Metastatic Breast Carcinoma in the Brain (tissue), 10 donors: Measurements from ENCODE around the genes TNFSF10 and SPATA16.

DNA sequence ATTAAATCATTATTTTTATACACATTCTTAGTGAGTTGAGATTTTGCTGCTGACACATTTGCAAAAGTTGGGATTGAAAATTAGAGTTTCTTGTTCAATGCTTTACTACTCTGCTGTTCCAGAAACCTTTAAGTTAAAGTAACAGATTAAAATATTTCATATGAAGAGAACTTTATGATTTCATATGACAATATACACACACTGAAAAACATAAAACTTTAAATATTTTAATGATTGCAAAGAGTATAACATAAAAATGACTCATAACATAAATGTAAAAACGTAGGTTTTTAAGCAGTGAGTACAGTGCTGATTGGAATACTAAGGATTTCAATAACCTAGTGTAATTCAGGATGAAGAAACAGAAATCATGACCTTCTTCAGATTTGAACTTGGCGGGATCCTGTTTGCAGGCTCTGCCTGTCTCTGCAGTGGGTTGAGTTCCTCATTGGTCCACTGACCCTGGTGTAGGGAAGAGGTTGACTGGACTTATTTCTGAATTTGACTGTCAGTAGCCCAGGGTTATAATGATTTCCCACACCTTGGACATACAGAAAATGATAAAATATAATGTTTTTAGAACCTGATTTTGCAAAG is 171.6 kb downstream of the FNDC3B start:
- PRO-cap, 10 experiments = no peak in any of the 10 experiments

DNA sequence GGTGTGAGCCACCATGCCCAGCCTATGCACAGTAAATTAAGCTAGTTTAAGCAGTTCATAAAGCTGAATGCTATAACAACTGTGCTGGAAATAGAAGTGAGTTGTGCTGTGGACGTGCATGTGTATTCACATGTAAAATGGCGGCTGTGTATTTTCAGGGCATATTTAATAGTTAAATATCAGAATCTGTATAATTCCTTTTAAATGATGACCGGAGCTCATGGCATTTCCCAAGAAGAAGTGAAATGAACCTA is 180.9 kb downstream of the GHSR start:
- PRO-cap, 10 experiments = no peak in any of the 10 experiments

- PRO-cap, 10 experiments = no peak in any of the 10 experiments
Observed at GRCh38 chr3:172323799-172324903, 124.1 kb downstream of the GHSR start.

DNA sequence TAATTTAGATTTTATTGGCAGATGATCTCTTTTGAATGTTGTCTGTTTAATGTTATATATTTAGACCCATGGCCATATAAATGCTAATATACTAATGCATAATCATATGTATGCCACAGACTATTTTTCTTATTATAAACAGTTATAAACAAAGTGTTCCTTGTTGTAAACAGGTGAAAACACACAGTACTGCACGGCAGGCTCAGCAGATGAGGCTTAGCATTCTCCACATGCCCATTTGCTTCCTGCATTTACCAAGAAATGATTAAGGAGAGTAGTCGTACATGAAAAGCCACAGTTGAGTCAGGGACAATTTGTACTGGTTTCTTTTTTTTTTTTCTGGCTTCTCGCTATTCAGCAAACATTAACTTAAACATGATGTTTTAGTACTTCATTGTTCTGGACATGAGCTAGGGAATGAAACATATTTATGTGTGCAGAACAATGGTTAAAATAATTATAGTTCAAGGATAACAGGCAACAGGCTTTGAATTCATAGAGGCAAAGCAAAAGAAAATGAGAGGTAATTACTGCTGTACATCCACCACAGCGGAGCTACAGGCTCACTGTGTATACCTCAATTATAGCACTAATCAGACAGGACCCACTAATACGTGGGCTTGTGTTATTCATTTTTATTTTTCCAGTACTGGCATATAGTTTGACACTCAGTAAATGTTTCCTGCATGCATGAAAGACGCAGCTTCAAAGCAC is 63.4 kb downstream of the GHSR start:
- PRO-cap, 10 experiments = no peak in any of the 10 experiments

DNA sequence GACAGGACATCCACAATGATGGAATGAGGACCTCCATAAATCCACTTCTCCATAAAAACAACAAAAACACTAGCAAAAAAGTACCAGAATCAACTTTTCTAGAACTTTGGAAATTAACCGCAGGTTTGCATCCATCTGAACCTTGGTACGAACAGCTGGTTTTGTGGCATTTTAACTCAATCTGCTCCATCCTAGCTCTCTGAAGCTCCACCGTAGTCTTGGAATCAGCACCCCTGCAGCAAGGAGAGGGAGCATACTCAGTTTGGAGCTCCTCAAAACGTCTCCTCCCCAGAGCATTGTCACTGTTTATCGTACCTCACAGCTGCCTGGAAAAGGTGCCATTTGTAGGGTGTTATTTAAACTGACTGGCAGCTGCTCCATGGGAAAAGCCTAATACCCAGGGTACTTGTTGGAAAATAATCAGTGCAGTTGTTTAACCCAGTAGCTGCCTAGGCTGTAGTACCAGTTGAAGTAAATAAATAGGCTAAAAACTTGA is 44.1 kb downstream of the GHSR start:
- PRO-cap, 10 experiments = no peak in any of the 10 experiments

DNA sequence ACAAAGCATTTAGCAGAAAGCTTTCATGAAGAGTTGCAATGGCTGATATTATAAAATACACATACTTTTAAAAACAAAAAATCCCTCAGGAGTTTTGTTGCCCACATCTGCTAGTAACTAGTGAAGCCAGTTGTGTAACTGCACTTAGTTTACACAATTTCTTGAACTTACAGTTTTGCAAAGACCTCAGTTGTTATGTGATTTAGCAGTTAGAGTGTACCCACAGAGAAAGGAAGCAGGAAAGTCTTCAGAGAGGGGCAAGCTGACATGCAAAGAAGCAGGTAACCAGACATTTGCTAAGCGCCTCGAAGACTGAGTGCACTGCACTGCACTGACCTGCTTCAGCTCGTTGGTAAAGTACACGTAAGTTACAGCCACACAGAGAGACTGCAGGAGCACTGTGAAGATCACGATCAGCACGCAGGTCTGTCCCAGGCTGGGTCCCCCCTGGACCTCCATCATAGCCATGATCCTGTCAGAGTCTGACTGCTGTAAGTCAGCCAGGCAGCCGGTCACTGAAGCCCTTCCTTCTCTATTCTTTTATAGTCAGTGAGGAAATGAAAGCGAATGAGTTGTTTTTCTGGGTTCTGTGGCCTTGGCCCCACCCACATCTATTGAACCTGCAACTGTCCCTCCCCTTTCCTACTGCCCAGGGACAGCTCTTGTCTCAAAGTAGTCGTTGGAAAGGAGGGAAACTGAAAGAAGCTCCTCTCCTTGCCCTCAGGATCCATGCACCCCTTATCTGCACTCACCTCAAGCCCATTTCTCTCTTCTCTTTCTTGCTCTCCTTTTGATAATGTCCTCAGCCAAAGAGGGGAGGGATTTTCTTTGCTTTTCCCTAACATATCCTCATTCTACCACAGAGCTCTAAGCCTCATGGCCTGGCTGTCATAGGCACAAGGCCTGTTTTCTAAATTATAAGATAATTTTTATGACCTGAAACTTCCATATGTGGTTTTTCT is at the start of gene TNFSF10:
TSS of gene TNFSF10 (minus strand) at position 514 of the 962 bp plus-strand sequence.
- PRO-cap, 10 experiments = peak in 9 of 10 experiments; most common plus-strand start position 675 of the sequence (in 9); most common minus-strand start position 514 of the sequence (in 7)

DNA sequence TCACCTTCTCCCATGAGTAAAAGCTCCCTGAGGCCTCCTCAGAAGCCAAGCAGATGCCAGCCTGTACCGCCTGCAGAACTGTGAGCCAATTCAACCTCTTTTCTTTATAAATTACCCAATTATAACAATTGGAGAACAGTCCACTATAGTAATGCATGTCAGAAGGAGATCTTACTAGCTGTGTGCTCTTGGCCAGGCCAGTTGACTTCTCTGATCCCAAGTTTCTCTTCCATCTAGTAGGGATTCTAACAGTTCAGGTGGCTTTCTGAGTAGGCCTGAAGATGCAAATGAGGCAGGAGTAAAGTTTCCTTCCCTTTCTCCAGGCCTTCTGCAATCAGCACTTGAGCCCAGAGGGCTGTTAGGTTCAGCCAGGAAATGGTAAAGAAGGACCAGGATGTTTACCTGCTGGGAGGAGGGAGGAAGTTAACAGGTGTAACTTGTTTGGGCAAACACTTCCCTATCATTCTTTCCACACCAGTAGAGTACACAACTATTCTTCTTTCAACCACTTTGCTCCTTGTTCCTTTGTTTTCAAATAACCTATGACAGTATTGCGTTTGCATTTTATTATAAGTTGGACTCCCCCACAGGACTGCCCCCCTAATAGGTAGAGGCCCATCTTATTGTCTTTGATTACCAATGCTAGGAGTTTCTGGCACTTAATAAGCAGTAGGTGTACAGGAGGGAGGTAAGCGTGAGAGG is 13.3 kb upstream of the TNFSF10 start:
- PRO-cap, 10 experiments = peak in 2 of 10 experiments; most common plus-strand start position 463 of the sequence (in 1); most common minus-strand start position 282 of the sequence (in 1)

- PRO-cap, 10 experiments = peak in 2 of 10 experiments; most common plus-strand start chr3:172595457 (in 1); most common minus-strand start chr3:172595468 (in 1)
Observed at GRCh38 chr3:172595328-172595840, 72.2 kb upstream of the TNFSF10 start.

DNA sequence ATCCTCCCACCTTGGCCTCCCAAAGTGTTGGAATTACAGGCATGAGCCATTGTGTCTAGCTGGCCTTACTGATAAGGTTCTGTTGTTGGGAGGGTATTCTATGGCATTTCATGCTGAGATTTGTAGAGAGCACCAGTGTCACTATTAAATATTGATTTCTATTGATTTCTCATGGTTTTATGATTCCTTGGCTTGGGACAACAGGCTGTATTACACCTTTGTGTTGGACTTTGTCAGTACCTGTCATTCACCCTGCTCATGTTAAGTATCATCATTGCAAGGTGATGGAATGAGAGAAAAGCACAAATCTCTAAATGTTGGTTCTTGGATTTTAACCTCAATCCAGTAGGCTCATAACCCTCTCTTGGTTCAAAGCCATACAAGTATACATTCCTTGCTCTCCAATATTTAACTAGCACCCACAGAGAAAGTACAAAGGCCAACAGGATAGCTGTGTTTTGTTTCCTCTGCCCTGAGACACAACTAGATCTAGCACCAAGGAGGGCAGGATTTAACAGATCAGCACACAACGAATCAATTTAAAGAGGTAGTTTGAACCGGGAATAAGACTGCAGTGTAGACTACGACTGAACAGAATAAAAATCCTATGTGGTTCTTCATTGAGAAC is 77.9 kb upstream of the TNFSF10 start:
- PRO-cap, 10 experiments = no peak in any of the 10 experiments

DNA sequence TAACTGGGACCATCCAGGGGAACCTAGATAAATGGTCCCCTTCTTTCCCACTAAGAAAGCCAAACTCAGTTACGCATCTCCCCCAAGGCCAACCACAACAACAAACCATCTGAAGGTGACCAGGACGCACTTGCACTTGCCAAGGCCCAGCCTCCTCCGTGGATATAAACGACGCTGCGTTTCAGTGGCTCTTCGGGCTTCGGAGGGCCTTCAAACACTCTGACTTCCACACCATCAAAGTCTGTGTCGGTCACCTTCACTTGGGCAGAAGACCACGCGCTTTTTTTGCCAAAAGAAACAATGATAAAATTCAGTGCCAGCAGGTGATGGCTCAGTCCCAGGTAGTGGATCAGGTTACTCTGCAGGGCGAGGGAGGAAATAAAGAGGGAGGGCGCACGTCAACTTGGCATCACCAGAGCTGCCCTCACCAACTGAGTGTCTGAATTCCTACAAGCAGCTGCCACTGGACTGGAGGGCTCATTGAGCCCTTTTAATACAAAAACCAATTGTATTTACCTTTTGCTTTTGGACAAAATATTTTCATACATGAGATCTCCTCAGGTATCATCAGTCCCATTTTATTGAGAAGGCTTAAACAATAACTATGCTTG is 63.0 kb downstream of the NCEH1 start:
- PRO-cap, 10 experiments = peak in 8 of 10 experiments; most common plus-strand start position 430 of the sequence (in 5); most common minus-strand start position 351 of the sequence (in 8)

DNA sequence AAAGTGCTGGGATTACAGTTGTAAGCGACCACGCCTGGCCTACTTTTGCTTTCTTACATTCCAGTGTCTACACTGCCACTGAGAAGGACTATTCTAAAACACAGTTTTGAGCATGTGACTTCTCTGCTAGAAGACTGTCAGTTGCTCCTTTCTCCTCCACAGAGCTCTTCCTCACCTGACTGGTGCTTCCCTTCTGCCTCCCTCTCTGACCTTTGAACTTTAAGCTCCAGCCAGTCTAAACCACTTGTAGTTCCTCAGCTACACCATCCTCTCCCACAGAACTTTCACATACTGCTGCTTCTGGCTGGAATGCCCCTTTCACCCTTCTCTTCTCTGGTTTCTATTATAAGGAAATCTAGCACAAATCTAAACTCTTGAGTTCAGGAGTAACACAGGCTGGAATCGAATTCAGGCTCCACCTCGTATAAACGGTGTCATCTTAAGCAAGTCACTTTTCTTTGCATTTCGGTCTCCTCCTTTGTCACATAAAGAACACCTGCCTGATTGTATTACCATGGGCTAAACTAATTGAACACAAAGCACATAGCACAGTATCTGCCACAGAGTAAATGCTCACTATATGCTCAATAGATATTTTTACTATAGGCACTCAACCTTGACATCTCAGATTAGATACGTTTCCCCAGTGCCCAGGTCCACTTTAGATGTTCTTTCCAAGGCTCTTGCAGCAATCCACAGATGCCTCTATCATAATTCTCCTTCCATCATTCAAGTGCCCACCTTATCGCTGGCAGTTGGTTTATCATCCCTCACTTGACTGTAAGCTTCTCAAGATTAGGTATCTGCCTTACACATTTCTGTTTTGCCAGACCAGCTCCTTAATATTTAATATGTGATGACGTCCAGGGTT is 8.9 kb downstream of the NCEH1 start:
- PRO-cap, 10 experiments = no peak in any of the 10 experiments

DNA sequence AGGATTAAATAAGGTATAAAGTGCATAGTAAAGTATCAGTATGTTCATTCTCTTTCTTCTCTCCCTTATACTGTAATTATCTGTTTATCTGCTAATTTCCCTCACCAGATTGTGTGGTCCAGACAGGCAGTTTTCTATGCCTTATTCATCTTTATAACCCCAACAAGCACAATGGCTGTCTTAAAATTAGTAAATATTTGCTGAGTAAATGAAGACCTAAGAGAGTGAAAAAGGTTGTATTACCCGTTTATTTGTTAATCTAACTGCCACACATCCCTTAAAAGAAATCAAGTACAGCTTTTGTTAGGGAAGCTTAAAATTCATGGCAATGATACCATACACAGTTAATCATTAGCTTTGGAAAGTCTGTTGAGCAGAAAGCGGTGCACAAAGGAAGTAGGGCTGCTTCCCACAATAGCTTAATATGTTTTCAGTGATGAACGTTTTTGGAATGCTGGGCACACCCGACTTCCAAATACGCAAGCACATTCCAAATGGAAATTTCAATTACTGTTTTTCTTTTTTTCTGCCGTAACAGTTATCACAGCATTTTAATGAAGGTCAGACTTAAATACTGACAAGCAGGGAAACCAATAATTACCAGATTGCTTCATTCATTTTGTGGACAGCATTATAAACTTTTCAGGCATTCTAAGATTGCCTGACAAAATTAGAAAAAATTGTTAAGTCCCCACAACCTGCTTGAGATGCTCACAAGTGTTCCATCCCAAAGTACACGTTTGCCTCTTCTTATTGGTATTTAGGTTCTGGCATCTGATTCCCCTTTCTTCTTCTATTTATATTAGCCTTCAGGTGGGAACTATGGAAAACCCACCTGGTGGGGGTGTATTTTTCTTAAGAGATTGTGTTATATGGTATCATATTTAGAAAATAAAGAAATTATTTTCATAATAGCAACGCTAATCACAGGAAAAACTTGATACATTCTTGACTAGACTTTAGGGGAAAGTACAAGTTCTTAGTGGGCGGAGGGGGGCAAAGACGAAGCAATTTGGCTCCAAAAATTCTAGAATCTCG is 1.2 kb upstream of the ECT2 start:
- PRO-cap, 10 experiments = peak in 1 of 10 experiments; most common plus-strand start position 436 of the sequence (in 1); most common minus-strand start position 265 of the sequence (in 1)

GRCh38 chr3:172760072-172760363 is 9.5 kb downstream of the ECT2 start:
- PRO-cap, 10 experiments = no peak in any of the 10 experiments

DNA sequence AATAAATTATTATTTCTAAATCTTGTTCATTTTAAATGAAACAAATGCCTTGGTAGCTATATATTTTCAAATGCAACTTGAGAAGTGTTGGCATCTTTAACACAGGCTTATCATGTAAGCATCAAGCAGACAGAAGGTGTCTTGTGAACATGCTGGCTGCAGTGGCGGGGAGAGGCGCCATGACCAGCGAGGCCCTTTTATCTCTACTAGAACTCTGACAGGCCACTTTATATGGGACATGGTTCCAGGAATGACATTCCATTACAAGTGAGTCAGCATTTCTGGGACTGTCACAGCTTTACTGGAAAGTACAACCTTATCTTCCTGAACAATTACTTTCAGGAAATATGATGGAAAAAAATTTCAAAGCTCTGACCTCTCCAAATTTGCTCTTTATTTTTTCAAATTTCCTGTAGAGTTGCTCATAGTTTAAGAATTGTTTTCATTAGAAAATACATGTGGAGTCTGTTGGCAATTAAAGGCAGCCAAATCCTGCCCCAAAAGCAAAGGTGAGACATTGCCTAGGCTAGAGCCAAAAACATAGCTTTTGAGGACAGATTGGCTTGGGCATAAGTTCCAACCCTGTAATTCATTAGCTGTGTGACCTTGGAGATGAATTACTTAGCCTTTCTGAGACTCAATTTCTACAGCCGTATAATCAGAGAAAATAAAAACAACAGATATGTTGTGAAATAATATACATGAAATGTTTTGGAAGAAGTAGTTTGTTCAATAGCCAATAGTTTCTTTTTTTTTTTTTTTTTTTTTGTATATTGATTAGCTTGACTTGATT is 106.7 kb downstream of the ECT2 start:
- PRO-cap, 10 experiments = no peak in any of the 10 experiments

- PRO-cap, 10 experiments = no peak in any of the 10 experiments
Observed at GRCh38 chr3:172938629-172939215, 188.2 kb downstream of the ECT2 start.

GRCh38 chr3:173140962-173141303 is at the start of gene SPATA16:
Gene SPATA16, minus strand, starts transcription at chr3:173141235.
- PRO-cap, 10 experiments = no peak in any of the 10 experiments

DNA sequence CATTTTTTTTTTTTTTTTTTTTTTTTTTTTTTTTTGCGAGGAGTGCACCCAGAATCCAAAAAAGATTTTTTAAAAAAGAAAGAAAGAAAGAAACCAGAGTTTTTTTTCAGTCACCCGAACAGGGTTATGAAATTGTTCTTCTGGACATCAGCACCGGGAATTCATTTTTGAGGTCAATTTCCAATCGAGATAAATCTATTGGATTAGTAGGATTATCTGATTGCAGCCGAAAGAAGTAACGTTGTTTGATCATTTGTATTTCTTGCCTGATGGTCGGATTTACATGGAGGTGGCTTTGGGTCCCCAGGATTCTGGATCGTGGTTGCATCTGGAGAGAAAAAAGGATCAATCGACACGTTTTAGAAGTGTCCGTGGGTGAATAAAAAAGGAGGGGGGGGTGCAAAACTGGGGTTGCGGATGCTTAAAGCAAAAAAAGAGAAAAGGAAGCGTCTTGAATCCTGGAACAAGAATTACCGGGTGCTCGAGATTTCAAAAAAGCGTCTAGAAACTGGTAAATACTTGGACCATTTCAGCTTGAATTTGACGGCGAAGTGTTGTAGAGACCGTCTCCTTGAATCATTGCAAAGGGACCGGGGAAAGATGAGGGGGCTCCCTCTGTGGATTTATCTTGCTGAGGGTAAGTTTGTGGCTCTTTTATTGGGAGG is 187.0 kb downstream of the NLGN1 start:
- PRO-cap, 10 experiments = no peak in any of the 10 experiments

GRCh38 chr3:174440189-174440624 is 418.9 kb upstream of the NAALADL2 start:
- PRO-cap, 10 experiments = no peak in any of the 10 experiments

GRCh38 chr3:174637093-174637292 is 222.1 kb upstream of the NAALADL2 start:
- PRO-cap, 10 experiments = no peak in any of the 10 experiments

- PRO-cap, 10 experiments = peak in 1 of 10 experiments; most common plus-strand start chr3:174858604 (in 1)
Observed at GRCh38 chr3:174858131-174858720, 908 bp upstream of the NAALADL2 start.